A172 (cell line): ENCODE results near the gene SFT2D1.

DNA sequence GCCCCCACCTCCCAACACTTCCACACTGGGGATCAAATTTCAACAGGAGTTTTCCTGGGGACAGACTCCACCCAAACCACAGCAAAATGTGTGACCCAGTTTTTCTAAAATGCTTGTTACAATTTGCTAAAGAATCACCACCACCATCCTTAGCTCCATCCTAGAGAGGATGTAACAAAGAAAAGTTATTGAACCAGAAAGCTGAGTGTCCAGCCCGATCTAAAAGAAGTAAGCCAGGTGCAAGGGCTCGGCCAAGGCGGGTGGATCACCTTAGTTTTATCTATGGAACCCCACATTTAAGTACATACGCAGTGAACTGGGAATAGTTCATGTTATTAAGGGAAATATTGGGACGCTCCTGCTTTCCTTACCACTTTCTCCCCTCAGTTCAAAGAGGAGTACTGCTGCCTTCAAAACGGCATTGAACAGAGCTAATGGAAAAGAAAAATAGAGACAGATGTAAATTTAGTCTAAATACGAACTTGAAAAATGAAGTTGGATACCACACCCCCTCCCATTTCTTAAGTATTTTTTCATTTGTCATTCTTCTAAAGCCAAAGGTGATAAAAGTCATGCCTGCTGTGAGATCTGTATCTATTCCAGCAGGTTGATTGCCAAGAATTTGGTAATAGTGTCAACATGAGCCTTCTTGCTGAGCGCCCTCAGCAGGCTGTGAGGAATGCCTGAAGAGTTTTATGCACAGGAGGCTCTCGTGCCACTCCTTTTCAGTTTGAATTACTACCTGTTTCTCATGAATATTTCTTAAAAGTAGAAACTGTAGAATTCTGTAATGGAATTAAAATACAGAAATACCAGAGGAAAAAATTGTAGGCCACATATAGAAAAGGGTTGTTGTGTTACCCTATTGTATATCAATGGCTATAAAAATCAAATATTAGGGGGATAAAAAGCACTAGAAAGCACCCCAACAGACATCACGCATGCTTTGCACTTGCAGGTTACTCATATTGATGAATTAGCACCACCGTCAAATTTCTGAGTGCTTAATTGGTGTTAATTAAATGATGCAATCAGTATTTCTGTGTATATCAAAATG, 165.3 kb downstream of the QKI start:
- RAMPAGE, long total RNA: no peak

DNA sequence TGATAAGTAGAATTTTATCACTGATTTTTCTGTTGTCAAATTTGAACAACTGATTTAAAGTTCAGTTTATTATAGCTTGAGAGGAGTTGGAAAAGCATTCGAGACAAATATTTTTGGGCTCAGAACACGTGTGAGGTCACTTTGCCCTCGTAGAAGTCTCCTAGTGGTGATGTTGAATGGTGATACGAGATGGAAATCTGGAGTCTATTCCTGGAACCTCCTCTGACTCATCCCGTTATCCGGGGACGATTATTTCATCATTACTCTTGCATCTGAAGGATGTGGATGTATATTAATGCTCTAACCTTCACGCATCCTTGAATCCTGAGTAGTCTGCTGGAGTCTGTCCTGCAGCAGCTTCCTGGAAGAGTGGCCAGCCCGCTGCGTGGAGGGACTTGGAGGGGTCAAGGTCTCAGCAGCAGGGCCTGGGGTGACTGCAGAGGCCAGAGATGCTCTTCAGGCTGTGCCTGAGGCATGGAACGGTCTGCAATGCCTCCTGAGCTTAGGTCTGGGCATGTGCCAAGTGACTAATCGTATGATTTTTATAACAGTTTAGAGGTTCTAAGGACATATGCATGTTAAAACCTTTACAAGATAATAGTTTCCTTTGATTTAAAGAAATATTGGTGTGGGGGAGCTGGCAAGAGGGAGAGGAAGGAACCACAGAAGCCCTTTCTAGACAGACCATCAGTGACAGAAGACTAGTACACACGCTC, 400.1 kb downstream of the QKI start:
- RAMPAGE, long total RNA: no peak

DNA sequence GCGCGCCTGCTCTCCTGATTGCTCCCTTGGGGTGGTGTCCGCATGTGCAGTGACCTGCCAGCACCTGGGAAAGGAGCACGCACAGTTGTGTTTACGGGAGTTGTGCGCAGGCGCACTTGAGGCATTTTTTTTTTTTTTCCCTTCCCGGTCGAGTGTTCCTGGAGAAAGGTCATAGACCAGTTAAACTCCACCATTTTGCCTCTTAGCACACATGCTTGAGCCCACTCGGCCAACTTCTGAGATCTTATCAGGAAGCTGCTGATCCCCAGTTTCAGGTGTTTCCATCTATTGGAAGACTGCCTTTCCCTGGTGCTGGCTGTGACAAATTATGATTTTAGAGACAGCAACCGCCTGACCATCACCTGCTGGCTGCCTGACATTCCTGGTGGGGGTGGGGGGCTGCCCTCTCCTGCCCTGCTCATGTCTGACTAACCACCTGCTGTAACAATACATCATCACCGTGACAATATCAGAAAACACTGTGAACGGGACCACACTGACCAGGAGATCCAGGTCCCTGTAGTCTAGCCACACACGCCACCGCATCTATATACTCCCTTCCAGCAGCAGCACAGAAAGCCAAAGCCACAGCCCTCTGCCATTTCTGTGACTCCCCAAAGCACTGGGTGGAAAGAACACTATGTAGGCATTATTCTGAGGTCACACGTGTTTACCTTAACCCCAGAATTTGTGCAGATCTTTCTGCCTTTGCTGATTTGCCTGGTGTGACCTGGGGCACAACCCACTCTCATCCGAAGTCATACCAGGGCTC, 537.5 kb downstream of the QKI start:
- RAMPAGE, long total RNA: no peak

DNA sequence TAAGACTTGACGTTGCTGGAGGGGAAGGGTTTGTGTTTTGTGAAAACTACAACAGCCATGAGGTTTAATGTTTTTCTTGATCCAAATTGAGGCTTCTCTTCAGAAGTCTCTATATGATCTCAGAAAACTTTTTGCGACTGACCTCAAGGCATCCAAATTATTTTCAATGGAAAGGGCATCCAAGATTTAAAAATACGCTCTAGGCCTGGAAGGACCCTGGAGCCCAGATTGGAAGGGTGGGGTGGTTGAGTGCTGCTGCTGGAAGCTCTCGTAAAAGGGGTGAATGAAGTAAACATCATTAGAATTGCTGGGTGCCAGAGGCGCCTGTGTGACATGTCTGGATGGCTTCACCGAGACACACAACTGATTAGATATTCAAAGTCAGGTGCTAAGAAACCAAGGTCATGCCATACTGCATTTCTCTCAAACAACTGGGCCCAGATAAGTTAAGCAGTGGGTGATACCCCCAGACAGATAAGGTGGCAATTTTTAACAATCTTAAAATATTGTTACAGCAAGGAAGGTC, 550.9 kb downstream of the QKI start:
- RAMPAGE, long total RNA: no peak

- RAMPAGE, long total RNA: no peak
These were observed 571.3 kb downstream of the QKI start for GRCh38 chr6:163985779-163986183.

GRCh38 chr6:164105679-164106136, 691.2 kb downstream of the QKI start:
- RAMPAGE, long total RNA: no peak

DNA sequence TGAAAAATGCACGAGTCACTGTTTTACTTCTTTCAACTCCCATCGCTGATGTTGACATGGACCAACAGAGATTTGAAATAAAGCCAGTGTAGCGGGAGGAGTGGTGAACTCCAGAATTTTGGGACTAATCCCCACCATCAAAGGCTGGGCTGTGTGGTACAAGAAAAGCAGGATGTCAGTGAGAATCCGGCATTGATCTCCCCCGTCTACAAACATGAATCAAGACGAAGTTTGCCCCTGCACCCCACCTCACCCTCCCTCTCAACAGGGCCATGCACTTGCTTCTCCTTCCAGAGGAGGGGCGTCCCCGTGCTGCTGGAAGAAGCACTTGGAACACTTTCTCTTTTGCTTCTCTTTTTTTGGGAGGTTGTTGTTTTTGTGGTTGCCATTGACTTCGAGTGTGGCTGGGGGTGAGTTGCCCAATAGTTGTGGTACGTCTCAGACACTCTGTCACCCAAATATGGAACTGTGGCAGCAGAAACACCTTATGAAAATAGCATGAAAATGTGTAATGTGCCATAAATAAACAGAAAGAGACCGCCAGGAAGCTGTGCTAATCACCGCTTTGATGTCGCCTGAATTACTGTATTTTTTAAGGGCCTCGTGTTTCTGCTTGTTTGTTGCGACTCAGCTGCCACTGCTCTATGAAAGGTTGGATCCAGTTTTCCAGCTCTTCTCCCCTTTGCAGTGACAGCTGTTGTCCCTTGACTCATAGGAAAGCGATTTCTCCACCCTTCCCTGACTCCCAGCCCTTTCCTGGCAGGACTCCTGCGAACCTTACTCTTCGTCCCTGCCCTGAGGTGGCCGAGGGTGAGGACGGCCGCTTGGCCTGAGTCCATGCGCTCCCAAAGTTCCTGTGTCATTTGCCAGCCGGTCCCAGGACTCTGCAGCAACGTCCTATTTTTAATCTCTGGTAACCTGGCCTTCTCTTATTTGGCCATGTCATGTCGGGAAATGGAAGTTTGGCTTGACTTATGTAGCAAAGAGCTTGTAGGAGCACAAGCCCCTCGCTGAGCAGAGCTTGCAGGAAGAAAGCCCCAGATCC, 694.4 kb downstream of the QKI start:
- RAMPAGE, long total RNA: no peak

DNA sequence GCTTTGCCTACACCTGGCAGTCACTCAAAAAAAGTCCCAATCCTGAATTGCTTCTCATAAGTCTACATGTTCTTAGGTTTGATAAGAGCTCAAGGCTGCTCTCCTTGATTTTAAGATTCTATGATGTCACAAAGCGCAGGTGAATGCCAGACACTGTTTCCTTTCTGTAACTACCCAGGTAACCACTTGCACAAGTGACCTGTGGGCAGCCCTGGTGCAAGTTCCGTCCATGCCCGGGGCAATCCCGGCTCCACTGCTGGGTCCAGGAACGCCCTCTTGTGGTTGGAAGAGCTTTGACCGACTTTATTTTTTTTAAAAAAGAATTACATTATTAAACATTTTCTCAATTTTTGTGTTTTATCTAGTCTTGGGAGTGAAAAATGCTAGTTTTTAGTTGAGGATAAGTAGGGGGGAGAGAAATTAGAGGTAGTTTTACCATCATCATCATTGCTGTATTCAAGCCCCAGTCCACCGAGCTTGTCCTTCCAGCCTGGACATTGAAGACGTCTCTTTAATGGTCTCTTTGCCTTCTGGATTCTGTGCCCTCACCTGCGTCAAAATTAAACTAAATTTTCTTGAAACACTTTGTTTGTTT, 695.3 kb downstream of the QKI start:
- RAMPAGE, long total RNA: no peak

- RAMPAGE, long total RNA: no peak
These were observed 888.5 kb downstream of the QKI start for GRCh38 chr6:164302991-164303484.

GRCh38 chr6:164827396-164828003, 481.9 kb downstream of the C6orf118 start:
- RAMPAGE, long total RNA: no peak

DNA sequence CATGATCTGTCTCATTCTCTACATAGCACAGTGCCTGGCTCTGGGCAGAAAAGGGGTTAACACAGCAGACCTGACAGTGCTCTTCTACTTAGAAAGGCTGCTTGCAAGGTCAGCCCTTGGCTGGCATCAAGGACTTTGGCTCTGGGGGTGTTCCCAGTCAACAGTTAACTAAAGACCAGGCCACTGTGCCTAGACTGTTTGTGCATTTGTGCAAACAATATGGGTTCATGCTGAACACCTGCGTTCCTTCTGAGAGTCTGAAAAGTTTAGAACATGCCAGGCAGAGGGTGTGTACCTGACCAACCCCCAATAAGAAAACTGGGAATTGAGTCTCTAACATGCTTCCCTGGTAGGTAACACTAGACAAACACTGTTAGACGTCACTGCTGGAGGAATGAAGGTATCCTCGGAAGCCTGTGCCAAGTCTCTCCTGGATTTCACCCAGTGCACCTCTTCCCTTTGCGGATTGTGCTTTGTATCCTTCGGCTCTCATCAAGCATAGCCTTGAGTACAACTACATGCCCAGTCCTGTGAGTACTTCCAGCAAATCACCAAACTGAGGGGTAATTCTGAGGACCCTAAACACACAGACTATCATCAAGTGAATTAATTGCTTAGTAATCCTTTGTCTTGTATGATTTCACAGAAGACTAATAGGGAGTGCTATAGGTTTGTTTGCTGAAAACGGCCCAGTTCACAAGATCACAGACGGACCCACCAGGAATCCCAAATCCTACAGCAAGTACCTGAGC, 110.6 kb downstream of the PDE10A start:
- RAMPAGE, long total RNA: no peak

- RAMPAGE, long total RNA: no peak
These were observed 141.4 kb upstream of the PDE10A start for GRCh38 chr6:165804270-165804949.

- RAMPAGE, long total RNA: no peak
These were observed 180.8 kb downstream of the TBXT start for GRCh38 chr6:165986517-165987585.

DNA sequence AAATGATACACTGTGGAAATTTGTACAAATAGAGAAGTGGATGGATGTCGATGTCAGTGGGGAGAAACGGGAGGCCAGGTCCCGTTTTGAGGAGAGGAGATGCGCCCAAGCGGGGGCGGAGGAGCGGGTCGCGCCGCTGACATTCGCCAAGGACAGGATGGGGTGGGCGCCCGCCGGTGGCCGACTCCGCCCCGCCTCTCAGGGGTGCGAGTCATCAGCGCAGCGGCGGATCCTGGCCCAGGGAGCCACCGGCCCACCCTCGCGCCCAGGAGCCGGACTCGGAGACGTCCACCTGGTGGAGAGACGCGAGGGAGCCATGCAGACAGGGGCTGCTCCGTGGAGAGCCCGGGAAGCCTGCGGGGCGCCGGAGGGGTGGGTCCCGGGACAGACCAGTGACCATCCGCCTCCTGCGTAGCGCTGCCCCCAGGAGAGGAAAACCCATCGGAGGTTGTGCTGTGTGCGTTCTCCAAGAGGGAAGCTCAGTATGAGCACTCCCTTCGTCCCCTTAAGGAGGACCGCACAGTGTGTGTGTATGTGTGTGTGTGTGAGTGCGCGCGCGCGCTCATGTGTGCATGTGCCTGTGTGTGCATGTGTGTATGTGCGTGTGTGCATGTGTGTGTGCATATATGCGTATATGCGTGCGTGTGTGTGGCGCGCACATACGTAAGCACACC, 159.2 kb downstream of the TBXT start:
- RAMPAGE, long total RNA: no peak

DNA sequence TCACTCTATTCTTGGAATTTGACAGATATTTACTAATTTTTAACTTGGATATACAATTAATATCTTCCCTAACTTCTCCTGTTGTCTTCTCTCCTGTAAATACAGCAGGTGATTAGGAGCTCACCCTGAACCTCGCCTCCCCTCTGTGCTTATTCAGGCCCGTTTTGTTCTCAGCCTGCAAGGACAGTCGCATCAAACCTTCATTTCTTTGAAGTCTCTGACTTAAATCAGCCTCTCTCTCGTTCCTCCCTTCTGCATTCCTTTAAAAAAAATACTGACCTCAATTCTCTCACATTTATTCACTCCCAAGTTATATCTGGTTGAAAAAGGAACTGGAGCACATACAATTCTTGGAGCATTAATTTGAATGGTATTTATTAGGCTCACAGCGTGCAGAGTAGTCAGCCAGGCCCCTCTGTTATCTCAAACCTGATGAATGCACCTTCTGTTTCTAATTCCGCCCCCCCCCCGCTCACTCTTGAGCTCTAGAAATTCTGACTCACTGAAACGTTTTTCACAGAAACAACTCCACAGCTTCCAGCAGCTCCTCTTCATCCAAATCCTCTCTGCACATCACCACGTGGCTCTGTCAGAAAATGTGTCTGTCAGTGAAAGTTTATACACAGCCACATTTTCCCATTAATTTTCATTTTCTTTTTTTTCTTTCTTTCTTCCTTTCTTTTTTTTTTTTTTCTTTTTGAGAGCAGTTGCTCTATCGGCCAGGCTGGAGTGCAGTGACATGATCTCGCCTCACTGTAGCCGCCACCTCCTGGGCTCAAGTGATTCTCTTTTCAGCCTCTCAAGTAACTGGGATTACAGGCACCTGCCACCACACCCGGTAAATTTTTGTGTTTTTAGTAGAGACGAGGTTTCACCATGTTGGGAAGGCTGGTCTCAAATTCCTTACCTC, 109.6 kb downstream of the TBXT start:
- RAMPAGE, long total RNA: no peak

GRCh38 chr6:166236724-166237016, 69.0 kb upstream of the TBXT start:
- RAMPAGE, long total RNA: no peak

DNA sequence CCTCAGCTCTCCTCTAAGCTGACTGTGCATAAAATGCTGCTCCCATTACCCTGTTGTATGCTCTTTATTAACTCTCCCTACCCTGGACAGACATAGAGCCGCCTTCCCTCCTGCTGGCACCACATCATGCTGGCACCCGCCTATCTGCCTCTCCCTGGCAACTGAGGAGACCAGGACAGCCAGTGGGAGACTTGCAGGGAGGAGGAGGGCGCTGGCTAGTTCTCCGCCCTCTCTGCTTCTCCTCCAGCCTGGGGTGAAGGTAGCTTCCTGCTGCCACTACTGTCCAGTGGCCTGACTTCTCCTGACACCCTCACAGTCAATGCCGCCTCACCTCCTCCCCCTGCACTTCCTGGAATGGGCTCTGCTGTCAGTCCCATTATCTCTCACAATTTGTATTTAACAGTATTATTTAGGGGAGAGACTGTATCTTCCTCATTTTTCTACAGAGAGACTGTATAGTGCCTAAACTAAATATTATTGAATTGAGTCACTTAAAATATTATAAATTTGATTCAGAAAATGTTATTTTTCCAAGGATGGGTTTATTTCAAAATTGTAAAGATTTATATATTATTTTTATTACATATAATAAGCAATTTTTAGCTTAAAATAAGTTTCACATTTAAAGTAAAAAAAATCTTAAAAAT, 11.1 kb upstream of the PRR18 start:
- RAMPAGE, long total RNA: no peak

GRCh38 chr6:166341275-166341866, 974 bp downstream of the SFT2D1 start:
- RAMPAGE, long total RNA: no peak

- RAMPAGE, long total RNA: no peak
These were observed 480 bp downstream of the SFT2D1 start for GRCh38 chr6:166341867-166342263.

DNA sequence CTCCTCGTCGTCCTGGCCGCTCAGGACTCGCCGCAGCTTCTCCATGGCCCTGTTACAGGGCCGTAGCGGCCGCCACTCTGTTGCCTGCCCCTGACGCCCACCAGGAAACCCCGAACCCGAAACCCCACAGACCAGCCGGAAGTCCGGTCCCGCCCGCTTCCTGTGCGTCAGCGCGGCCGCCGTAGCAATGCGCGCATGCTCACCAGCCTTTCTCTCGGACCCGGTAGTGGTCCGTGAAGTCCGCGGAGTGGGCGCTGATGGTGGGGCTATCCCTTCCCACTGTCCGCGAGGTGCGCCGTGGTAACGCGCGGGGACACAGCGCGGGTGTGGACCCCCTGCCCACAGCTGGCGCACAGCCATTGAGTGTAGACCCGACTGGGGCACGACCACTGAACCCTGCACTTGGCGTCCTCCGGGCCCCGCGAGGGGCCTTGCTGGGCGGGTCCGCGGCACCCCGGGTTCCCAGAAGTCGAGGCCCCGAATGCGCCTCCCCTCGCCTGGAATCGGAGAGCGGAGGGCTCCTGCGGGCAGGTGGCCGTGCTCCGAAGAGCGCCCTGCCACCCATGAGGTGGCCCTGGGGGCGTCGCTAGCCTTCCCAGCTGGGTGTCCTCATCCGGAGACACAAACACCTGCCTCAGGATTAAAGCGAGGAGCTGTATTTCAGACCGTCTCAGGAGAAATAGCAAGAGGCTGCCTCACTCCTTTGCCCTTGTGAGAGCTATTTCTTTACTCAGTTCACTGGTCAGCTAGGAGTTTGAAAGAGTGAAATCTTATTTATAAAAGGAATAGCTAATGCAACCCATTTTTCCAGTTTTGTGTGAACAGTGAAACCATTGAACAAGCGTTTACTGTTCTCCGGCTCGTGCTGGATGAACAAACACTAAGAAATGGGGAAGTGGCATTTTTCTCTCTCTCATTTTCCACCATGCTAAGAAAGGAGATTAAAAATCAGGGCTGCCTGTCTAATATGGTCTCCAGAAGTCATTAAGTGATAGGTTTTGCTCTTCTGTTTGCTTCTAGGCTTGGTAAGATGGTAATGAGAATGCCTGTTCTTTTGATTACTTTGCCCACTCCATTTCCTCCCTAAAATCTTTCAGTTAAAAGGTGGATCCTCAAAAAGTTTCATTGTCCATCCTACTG, at the start of gene SFT2D1:
SFT2D1 (minus strand) TSS at position 109 of the 1,140 bp plus-strand sequence.
- RAMPAGE, long total RNA: start-site peak on the minus strand centred at position 122 of the sequence, 48 bp wide, 168 and 170 reads in 2 replicates